Jejunum (tissue), 1 donor: ENCODE measurements around a stretch of chr13.

GRCh38 chr13:30466038-30466789 is 478 bp upstream of the HMGB1 start:
- PRO-cap: bidirectional peak, plus-strand start at chr13:30466108, minus-strand start at chr13:30465930

GRCh38 chr13:30466790-30467335 is 1.1 kb upstream of the HMGB1 start:
- PRO-cap: no peak

GRCh38 chr13:30548022-30548515 is 69.7 kb upstream of the USPL1 start:
- PRO-cap: no peak

- PRO-cap: no peak
Observed at GRCh38 chr13:30615429-30616396, 2.0 kb upstream of the USPL1 start.

GRCh38 chr13:30616813-30617466 is 780 bp upstream of the USPL1 start:
- PRO-cap: bidirectional peak, plus-strand start at chr13:30617132, minus-strand start at chr13:30616964

- PRO-cap: no peak
Observed at GRCh38 chr13:30730596-30731011, 4.7 kb upstream of the ALOX5AP start.

DNA sequence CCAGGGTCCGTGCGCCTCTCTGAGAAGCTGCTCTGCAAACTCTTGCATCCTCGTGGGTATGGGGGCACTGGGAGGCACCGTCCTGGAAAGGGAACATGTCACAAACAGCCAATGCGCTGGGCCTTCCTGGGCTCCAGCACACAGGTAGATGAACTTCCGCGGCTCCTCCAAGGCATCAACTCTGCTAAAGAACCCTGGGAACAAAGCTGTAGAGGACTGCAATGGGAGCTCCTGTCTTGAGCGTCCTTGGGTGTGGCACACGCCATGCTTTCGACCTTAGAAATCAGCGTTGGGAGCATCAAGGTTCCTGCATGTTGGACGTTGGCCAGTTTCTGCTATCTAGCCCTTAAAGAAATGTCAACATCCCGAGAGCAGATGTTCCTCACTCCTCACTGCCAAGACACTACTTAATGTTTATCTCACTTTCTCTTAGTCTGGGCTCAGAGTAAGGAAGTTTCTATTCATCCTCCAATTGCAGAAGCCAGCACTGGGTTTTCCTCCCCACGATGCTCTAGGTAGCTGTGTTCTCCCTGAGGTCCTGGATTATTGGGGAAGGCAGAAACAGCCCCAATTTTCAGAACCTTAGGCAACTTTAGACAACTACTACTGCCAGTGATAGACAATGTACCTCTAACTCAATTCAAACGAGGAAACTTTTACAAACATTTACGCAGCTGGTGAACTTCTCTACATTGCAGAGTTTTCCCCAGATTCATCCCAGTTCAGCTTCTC is 70.6 kb upstream of the MEDAG start:
- PRO-cap: no peak

- PRO-cap: no peak
Observed at GRCh38 chr13:30862595-30863752, 43.1 kb upstream of the MEDAG start.

DNA sequence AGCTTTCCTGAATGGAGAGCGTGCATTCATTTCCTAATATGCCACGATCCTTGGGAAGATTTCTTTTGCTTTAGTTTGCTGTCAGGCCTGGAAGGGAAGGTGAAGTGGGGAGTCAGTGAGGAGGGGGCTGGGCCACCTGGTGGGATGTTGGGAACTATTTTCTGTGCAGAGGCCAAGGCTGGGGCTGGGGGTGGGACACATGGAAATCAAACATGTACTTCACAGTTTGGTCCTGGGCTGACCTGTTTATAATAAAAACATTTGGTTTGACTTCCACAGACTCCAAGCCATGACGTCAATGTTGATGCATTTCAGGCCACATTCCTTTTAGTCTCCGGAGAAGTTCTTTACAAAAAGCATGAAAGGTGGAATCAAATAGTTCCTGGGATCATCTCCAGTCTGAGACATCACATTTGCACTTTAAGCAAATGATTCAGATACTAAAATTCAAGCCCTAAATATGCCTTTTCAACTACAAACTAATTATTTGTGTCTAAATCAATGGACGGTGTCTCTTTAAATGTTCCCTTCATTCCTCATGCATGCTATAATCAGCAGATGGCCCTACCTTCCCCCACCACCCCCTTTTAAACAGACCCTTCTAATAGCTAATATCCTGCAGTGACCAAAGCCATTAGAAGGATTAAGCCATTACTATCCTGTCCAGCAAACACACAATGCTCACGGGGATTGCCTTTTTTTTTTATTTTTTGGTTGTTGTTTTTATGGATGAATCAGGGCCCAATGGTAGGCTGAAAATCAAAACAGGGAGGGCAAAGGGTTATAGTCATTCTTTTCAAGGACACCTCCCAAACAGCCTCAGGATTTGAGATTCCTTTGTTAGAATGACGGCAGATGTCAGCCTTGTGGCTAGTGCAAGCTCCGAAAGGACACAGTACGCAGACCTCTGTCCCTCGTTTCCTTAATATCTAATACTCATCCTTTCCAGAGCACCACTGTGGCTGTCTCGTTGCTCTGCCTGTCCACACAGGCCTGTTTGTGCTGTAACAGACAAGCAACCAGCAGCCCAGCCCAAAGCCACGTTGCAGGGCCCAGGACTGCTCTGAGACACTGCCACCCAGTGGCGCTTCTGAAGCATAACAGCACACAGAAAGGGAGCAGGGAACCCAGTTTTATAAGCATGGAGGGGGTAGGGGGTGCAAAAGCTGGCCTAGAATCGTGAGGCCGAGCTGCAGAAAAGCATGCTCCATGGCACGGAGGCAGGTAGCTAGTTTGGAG is 41.2 kb upstream of the MEDAG start:
- PRO-cap: unidirectional peak, minus-strand start at position 995 of the sequence

DNA sequence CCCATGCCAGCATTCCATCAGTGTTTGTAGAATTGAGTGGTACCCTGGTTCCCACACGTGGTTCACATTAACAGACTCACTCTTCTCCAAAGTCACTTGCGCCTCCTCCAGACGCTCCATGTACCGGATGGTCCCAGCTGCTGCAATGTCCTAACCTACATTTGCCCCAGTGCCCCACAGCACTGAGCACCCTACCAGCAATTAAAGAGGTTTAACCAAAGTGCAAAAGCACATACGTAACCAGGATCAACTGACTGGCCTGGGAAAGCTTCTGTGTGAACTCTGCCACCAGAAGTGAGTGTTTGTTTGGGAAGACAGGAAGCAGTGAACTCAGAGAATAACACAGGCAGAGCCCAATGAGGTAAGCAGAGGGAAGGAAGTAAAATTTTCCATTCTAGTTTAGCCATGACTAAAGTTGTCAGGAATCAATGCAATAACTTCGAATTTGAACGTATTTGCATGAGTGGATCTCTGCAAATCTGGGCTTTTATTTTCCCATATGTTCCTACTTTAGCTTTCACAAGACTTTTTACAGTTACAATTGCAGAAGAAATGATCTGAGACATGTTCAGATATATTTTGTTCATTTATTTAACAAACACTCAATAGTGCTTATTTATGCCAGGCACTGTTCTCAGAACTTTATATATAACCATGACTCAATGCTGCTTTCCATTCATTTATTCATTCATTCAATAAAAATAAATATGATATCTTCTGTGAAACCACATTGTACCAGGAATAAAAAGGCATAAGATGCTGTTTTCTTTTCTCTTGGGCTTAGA is 7.2 kb upstream of the MEDAG start:
- PRO-cap: no peak

GRCh38 chr13:31045630-31046355 is 113.3 kb downstream of the TEX26 start:
- PRO-cap: bidirectional peak, plus-strand start at chr13:31046065, minus-strand start at chr13:31045861

DNA sequence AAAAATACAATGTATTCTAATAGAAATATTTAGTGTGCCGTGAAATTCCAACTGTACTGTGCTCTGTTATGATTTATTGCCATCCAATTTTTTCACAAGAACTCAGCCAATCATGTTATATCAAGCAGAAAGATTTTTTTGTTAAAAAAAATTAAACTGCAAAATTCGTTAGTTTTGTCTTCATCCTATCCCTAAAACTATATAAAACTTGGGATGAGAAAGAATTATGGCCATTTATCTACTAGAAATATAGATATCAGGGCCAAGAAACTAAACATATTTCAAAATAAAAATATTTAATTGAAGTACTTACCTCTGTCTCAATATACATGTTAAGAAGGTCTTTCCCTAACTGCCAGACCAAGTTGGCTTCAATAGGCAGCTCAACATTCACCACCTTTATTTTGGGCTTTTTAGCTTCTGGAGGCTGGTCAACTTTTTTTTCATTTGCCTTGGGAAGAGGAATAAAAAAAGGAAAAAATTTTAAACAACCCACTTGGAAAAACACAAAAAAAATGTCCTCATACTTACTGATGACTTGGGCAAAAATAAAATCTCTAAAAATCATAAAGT is 20.8 kb downstream of the HSPH1 start:
- PRO-cap: no peak

DNA sequence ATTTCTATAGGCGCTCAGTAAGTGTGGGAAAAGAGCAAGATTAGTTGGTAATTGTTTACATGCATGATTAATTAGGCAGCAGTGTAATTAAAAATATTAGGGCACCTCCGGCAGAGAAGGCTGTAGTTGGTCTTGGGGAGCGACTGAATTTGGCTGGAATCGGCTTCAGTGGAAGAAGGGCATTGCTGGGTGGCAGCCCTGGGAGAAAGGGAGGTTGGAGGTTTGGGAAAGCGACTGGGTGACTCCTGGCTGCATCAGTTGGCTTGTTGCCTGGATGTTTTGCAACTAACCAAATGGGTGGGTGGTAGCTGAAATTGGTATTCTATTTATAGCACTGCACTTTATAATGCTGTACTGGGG is 1.5 kb downstream of the B3GLCT start:
- PRO-cap: no peak

GRCh38 chr13:31807144-31807662 is 67.9 kb downstream of the RXFP2 start:
- PRO-cap: no peak

DNA sequence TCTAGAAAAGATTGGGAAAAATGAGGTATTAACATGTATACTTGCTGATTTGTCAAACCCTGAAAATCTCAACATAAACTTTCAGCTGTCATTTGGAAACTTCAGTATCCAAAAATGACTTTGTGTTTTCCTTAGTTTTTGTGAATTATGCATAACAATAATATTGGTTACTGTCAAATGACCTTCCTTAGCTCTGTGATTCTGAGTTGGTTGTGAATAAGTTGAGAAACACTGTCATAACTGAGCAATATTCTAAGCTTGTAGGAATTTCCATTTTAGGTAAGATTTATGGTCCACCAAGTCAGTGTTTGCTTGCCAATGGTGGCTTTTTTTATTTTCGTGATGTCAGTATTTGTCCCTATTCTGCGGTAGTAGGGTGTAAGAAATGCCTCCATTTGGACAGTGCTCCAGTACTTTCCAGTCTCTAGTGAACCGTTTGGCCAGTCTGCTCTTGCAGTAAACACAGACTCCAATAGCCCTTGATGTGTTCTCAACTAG is 94.6 kb downstream of the FRY start:
- PRO-cap: no peak

DNA sequence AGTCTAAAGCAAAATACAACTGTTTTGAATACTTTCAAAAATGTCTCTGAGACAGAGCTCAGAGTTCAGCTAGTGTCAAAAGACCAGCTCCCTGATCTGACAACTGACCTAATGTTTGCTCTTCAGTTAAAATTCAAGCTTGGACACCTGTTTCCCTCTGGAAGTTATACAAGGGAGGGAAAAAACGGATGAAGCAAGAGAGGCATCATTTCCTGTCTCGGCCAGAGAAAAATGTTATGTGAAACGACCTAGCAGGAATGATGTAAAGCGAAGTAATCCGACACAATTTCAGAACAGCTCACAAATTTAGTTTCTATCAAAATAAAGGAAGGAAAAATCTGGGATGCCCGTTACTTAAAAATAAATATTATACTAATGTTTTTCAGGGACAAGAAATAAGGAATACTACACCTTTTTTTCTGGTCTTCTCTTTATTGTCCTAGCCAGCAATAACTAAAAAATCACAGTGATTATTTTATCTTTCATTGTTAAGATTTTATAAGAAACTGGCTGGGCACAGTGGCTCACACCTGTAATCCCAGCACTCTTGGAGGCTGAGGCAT is 59.3 kb downstream of the ZAR1L start:
- PRO-cap: no peak

GRCh38 chr13:32290710-32291249 is 24.4 kb downstream of the ZAR1L start:
- PRO-cap: no peak

DNA sequence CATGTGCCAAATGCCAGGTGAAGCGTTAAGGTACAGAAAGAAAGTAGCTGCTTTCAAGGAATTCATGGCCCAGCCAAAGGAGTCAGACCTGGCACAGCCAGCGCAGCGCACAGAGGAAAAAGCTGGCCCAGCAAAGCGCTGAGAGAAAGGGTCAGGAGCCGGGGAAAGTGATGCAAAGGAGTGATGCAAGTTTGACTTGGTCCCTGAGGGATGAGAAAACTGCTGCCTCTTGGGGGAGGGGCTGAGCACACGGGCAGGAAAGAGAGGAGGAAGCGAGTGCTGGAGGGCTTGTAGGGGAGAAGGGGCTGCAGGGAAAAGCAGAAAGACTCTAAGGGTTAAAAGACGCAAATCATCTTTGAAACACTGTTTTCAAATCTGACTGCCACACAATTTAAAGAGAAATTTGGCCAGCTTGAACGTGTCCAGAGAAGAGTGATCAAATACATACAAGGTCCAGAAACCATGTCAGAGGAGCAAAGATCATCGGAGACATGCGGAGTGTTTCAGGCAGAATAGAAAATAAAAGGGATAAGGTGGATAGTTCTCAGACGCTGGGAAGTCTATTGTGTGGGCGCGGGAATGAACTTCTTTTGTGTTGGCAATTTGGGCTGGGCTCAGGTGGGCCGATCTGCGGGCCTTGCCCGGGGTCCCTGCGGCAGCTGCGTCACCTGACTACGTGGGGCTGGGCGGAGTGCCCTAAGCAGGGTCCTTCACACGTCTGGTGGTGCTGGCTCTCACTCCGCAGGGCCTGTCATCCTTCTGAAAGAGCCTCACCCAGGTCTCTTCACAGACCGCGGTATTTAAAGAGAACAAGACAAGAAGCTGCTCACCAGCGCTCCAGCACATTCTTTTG is 18.2 kb downstream of the N4BP2L1 start:
- PRO-cap: no peak

DNA sequence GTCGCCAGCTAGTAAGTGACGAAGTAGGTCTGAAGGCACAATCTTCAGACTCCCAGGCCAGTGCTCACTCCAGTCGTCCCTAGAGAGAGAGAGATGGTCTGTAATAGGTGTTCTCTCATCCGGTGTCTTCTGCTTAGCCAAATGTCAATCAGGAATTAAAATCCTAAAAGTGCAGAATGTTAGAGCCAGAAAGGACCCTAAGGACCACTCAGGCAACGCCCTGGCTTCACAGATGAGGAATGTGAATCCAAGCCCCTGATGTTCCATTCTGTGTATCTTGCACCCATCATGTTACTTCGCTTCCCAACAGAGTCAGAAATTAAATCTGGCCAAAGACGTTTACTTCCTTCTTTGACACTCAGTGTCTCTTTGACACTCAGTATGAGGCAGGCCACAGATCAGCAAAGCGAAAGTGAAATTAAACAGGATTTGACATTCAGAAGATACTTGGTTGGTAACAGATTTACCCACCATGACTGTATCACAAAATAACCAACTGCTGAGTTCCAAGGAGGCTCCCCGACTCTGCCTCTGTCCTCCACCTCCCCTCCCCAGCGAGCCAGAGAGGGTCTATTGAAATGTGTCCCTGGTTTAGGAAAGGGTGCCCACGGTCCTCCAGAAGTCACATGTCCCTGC is 1.9 kb downstream of the N4BP2L1 start:
- PRO-cap: unidirectional peak, plus-strand start at position 361 of the sequence; unidirectional peak, plus-strand start at position 506 of the sequence

DNA sequence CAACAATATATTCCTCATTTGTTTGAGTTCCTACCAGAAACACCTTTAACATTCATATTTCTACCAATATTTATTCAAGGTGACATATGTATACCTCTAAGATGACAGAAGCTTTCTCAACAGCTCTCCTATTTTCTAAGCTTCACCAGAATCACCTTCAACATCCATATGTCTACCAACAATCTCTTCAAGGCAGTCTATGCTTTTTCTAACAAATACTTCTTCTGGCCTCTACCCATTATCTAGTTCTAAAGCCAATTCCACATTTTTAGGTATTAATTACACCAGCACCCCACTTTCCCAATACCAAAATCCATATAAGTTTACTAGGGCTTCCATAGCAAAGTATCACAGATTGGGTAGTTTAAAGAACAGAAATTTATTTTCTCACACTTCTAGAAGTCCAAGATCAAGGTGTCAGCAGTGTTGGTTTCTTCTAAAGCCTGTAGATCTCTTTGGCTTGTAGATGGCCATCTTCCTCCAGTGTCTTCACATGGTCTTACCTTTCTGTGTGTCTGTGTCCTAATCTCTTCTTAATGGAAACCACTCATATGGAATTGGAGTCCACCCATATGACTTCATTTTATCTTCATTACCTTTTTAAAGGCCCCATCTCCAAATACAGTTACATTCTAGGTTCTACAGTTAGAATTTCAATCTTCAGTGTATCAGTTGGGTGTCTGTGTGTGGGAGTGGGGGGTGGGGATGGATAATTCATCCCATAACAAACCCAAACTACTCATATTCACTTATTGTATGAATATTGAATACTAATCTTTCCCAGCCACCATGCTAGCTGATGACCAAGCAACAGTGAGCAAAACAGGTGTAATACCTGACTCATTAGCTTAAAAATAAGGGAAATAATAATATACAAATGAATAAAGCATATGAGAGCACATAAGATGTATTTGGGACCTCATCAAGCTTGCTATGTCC is 32.6 kb downstream of the N4BP2L2 start:
- PRO-cap: no peak